Placental epithelial cell (primary cell): ENCODE measurements around a stretch of chr18.

DNA sequence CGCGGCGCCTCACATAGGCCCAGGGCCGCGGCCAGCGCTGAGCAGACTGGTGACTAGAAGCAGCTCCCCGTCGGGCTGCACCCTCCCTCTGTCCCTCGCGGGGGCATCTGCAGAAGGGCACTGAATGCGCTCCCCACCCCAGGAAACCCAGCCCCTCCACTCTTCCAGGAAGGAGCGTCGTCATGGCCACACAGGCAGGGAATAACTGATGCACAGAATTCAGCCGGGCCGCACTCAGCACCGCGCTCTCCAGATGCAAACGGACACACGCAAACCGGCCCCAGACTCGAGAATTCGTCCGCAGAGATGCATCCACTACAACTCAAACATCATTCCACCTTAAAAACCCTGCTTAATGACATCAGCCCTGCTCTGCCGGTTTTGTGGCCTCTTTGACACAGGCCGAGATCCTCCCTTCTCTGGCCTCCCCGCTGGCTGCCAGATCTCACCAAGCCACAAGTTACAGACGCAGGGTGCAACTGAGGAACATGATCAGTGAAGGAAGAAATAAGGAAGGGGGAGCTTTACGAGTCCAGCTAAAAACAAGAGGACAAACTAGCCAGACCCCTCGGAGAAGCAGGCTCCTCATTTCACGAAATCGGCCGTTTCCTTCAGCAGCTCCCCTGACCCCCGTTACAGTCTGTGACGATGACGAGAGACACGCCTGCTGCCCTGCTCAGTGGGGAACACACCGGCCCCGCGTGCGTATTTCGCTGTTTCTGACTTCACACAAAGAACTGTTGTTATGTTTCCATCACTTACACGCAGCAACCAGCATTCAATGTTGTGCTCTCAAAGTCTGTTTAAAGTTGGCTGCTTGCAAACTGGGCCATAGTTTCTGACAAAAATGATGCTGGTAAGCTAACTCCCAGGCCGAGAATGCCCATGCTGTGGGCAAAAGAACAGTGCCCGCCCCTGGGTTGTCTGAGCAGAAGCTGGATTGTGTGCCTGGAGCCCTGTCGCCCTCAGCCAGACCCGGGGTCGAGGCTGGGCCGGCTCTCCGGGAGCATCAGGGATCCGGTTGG lies 40.1 kb downstream of the MBP start:
- CAGE, long polyA plus RNA = no peak

- CAGE, long polyA plus RNA = no peak
These were observed 25.3 kb downstream of the MBP start for GRCh38 chr18:77107213-77107735.

DNA sequence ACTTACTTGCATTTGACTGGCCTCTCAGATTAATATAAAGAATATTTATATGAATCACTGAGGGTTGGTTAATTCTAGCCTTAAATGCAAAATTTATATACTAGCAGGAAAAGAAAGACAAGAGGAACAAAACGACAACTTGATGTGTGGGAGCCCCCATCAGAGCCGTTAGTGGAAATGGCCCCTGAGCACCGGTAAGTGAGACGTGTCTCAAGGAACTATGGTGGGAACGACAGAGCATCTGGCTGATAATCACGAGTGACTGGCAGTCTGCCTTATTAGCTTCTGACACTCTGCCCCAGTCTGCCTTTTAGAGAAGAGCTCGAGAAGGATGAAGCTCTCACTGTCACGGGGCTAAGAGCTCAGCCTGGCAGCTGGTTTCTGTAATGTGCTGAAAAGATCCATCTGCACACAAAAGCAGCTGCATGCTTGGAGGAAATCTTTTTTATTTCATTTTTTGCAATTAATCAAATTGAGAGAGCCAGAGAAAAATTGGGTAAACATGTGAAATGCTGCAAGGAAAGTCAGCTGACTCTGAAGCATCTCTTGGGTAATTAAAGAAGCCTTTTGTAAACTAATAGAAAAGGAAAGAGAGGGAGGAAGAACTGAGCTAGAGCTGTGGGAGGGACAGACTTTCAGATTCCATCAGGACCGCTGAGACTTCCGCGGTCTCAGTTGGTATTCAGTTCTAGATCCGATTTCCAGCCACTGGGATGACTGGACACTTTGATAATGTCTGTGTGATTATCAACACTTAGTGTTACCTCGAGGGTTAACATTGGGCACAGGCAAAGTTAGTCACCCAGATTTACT lies 24.5 kb downstream of the MBP start:
- CAGE, long polyA plus RNA = no peak

- CAGE, long polyA plus RNA = no peak
These were observed 21.2 kb downstream of the MBP start for GRCh38 chr18:77111234-77111860.

DNA sequence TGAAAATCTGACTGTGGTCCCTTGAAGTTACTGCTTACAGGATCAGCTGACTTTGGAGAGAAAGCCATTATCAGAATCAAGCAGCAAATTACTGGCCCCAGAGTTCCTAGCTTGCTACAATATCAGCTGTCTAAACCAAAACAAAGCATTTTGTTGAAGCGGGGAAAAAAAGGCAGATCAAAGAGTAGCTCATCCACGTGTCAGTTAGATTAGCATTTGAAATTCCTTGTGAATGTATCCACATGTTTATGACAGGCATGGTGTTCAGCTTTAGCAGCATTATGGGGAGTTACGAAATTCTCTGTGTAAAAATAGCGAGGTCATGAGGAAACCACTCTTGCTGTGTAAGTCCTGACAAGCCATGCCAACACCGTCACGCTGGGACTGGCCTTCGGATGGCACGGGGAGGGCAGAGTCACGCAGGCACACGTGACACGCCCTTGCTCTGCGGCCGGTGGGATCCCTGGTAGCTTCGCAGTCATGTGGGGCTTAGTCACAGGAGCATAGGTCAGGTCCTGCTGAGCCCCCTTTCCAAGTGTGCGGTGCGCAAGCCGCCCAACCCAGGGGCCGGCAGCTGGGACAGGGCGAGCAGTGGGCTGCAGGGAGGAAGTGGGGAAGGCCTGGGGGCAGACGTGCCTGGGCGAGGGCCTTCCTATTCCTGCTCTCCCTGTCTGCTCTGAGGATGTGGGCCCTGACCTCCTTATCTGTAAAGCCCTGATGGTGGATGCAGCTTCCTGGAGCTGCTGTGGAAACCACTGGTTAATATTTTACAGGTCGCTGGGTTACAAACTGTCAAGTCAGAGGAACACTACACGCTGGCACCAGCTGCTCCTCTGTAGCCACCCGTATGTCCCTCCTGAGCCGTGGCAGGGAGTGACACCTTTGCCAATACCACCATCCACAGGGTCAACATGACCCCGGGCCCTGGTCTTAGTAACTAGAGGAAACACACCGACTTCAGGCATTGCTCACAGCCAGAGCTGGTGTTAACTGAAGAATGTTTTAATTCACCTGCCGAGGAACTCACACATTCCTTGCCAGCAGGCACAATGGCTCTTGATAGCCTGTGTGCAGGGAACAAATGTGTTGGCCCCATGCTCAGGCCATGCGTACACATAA lies 18.0 kb downstream of the MBP start:
- CAGE, long polyA plus RNA = no peak

DNA sequence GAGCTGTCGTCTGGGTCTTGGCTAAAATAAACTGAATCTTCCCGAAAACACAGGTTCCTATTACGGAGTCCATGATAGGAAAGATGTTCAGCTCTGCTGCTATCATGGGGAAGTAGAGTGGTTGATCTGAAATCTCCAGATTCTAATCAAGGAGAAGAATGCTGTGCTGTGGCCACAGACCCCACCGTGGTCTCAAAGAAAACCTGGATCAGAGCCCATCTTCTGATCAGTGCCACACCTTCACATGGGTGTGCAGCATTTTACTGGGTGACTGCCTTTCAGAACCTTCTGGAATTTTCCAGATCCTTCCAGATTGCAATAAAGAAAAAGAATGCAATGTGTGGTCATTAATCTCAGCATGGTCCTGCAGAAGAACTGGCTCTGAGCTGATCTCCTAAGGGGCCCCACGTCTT lies 17.2 kb downstream of the MBP start:
- CAGE, long polyA plus RNA = no peak

GRCh38 chr18:77132058-77132477 lies 515 bp downstream of the MBP start:
- CAGE, long polyA plus RNA = no peak

DNA sequence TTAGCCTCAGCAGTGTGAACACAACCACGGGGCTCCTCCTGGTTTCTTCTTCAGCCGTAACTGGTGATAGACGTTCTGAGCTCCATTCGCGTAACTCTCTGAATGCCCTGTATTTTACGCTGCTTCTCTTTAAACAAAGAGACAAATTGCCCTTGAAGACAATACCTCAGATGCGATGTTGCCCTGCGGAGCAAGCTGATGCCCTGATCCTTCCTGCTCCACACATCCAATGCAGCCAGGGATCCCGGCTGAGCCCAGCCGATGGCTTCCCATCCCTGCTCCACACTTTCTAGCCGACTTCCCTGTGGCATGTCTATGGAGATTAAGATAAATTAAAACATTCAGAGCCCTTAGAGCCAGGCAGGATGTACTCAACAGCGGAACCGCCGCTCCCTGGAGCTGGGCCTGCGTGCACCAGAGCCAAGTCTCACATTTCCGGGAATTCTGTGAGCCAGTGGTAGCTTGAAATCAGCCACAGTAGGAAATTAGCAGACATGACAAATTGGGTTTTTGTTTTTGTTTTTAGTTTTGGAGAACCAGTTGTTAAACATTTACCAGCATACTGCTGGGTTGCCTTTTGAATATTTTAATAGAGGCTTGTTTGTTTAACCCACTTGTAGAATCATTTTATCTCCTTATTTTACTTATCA lies 620.5 kb downstream of the GALR1 start:
- CAGE, long polyA plus RNA = no peak

GRCh38 chr18:78980431-78981595 lies 1.2 kb downstream of the SALL3 start:
- CAGE, long polyA plus RNA = no peak

GRCh38 chr18:79246196-79247100 lies 149.3 kb upstream of the NFATC1 start:
- CAGE, long polyA plus RNA = no peak

DNA sequence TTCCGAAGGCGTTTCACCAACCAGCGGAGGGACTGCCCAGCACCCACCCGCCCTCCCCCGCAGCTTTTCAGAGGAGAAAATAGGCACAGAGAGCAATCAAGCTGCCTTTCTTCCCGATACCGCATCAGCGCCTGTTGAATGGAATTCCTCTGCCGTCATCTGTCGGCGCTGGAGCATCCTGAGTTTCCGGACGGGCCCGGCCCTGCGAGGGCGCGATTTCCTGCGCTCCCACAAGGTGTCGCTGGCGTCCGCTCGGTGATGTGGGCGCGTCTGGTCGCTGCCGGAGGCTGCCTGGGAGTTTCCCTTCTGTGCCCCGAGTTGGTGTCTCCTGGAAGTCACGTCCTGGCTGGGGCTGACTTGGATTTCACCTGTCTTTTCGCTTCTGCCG lies 16.8 kb upstream of the NFATC1 start:
- CAGE, long polyA plus RNA = no peak

GRCh38 chr18:79393290-79393584 lies 2.5 kb upstream of the NFATC1 start:
- CAGE, long polyA plus RNA = no peak

DNA sequence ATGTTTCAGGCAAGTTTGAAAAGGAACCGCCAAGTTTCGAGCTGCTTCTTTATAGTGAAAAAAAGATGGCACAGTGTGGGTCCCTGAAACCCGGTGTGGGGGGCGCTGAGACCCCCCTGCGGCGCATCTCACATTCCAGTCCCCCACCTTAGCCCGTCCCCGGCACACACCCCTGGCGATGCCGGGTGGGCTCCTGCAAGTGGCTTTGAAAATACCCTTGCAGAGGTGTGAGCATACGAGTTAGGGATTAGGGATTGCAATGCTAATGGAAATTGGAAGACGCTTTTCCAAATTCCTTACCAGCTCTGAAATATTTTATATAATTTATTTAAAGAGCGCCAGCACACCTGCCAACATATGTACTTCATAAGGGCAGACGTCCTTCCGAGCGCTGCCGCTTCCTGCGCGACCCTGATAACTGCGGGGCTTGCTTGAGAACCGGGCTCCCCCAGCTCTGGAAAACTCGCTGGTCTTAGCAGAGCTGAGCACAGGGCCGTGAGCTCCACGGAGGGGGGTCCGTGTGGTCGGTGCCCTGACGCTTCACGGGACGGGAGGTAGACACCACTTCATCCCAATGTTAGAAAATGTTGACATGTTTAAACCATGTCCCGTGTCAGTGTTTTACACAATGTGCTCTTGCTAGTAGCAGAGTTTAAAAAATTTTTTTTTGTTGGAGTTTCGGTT lies 1.4 kb downstream of the NFATC1 start:
- CAGE, long polyA plus RNA = no peak

DNA sequence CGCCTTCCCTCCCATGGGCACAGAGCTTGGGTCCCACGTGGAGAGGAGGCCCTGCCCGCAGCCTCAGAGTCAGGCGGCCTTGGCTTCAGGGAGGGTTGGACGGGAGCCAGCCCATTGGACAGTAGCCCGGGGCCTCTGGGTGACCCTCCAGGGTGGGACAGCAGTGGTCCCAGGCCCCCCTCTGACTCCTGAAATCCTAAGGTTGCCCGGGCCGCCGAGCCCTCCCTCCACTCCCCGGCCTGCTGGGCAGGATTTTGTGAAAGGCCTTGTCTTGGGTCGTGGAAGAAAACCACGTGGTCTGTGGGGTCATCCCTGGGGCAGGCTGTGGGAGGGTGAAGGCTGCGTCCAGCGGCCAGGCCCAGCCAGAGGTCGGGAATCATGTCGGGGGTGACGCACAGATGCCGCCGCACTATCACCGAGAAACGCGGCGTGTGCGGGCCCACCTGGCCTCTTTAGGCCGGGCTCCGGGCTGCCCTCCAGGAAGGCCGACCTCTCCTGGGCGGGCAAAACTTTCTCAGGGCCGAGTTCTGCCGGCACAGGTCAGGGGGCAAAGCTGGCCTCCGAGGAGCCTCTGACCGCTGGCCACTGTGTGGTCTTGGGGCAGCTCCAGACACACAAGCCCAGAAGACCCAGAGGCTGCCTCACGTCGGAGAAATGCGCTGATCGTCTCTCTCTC lies 28.2 kb downstream of the NFATC1 start:
- CAGE, long polyA plus RNA = no peak

DNA sequence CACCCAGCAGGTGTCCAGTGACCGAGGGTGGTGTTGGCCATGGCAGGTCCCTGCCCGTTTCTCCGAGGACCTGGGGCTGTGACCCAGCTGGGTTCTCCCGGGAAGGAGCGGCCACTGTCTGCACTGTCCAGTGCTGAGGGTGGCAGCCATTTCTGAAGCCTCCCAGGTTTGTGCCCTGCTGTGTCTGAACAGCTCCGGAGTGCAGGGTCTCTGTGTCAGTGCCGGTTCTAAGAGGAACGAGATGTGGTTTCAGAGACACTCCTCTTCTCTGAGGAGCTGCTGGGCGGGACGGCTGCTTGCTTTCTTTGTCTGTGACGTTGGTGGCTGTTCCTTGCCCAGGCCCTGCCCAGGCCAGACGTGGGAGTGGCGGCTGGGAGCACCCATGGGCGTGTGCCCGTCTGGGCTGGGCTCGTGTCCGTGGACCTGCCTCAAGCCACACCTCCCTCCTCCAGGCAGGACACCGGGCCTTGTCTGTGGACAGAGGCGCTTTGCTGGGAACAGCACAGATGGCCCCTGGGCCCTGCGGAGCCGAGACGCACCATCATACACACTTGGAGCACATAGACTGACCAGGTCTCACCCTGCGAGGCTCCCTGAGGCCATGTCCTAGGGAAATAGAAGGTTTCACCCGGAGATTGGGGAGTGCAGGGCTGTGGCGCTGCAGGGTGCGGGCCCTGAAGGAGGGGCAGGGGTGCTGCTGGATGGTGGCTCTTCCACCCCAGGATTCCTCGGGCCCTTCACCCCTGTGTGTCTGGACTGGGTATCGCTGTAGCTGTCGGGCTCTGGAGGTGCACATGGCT lies 45.0 kb downstream of the NFATC1 start:
- CAGE, long polyA plus RNA = no peak

- CAGE, long polyA plus RNA = no peak
These were observed 52.7 kb downstream of the NFATC1 start for GRCh38 chr18:79448236-79449009.

GRCh38 chr18:79451057-79451920 lies 55.6 kb downstream of the NFATC1 start:
- CAGE, long polyA plus RNA = no peak

- CAGE, long polyA plus RNA = no peak
These were observed 63.6 kb downstream of the NFATC1 start for GRCh38 chr18:79459255-79459867.

DNA sequence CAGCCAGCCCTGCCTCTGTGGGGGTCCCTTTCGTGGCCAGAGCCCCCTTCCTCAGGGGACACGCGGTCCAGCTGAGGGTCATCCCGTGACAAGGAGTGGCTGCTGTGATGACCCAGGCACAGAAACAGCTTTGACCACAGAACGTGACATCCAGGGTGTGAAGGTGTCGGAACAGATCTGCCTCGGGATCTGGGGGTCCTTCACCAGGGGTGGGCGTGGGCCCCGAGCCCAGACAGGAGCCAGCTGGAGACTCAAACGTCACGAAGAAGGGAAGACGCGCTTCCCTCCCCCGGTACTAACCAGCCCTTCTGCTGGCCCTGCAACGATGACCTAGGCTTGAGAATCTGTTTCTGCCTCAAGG lies 75.9 kb downstream of the NFATC1 start:
- CAGE, long polyA plus RNA = no peak

DNA sequence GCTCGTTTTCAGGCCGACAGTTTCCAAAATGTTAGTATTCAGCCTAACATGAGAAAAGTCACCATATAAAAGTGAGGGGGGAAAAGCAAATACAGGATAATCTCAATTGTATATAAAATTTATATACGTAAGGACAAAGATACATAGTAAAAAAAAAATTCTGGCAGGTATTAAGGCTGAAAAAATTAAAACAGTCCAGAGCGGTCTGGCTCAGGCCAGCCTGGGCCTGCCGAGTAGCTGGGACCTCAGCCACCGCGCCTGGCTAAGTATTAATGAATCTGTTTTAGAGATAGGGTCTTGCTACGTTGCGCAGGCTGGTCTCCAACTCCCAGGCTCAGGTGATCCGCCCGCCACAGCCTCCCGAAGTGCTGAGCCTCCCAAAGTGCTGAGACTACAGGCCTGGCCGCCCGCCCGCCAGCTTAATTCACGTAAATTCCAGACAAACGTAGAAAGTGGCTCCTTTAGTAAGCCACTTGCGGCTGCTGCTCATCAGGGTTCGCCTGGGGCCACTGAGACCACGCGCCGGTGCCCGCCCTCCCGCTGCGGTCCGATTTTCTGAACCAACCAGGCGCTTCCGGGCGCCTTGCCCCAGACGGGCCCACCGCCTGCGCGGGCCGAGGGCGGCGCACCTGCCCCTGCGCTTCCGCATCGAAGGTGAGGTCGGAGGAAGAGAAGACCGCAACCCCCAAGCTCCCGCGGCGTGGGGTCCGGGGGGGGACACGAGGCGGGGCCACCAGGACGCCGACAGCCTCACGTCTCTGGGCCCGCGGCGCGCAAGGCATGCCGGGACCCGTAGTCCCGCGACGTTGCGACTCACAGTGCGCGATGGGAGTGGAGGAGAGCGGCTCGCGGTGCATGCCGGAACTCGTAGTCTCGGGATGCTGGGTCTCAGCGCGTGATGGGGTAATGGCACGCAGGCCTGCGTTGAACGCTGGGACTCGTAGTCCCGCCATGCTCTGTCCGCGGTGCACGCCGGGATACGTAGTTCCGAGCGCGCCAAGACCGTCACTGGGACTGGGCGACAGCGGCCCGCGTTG lies 708 bp upstream of the CTDP1 start:
- CAGE, long polyA plus RNA = no peak